Caco-2 (cell line): ENCODE measurements around a stretch of chr18.

- PRO-cap = no peak
- RRBS = no CpG with 5 or more reads among the region's 6 CpGs
Observed at GRCh38 chr18:62690252-62690728, 25.1 kb upstream of the PHLPP1 start.

GRCh38 chr18:62735891-62736605 lies 20.7 kb downstream of the PHLPP1 start:
- PRO-cap = no peak
- RRBS = no CpG with 5 or more reads among the region's 4 CpGs

- PRO-cap = no peak
- RRBS = no CpG with 5 or more reads among the region's 6 CpGs
Observed at GRCh38 chr18:62739762-62740369, 24.5 kb downstream of the PHLPP1 start.

DNA sequence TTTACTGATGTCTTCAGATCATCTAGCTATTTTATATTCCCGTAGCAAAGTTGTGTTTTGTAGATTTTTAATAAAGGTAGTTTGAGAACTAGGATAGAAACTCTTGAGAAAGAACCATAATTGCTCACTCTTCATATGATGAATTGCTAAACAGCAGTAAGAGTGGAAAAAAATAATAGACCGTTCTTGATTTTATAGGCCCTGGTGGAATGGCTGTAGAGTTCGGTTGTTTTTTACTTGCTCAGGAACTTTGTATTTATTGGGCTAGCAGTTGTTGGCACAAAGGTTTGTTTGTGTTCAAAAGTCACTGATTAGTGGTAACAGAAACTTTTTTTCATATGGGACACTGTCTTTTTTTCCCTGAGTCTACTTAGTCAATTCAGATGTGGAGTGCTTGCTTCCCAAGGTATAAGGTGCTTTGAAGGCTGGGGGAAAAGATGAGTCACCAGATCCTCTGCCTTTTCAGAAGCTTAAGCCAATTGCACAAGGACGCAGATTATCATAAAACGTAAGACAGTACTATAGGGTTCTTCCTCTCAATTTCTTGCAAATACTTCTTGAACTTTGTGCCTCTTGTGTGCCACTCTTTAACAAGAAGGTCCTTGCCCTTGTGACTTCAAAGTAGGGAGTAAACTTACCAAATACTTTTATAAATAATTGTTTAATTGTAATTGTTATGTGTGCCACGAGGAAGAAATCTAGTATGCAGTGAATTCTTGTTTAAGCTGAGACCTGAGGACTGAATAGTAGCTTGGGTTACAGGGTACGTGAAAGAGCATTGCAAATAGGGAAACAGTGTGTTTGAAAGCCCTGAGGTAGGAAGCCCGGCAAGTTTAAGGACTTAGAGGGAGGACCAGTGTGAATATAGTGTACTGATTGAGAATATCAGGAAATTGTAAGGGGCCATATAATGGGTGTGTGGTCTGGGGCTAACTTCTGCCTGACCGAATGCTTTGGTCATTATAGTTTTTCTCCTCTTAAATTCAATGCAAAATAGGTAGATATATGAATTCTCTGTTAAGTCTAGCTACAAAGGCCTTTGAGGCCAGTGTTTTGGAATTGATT lies 26.0 kb downstream of the PHLPP1 start:
- PRO-cap = no peak
- RRBS = no CpG with 5 or more reads among the region's 9 CpGs

DNA sequence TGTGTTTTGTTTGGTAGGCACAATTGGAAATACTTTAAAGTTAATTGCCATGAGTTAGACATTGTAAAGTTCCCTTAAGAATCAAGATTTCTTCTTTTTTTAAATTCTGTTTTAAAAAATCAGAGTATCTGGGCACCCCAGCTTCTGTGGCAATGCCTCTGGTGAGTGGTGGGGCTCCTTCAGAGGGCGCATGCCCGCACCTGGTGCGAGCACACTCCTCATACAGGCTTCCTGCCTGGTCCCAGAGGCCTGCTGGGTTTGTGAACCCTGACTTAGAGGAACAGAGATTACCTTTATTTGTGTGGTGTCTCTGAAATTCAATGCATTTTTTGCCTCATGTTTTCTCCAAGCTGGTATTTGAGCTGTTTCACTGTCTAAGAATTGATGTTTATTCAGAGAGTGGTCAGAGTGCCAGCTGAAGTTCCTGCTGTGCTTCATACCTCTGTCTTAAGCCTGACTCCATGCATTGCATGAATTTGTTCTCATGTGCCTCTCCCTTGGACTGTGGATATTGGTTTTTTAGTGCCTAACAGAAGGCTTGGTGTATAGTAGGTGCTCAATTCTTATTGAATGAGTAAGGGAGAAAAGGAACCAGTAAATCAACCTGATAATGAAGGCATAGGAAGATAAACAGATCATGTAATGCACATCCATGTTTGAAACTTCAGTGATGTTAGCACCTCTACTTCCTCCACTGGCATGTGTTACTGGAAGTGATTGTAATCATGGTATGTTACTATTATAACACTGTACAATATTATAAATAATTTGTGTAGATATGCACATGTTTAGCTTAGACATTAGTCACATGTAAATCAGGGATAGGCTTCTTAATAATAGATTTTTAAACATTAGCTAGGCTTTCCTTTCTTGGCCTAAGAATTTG lies 28.9 kb downstream of the PHLPP1 start:
- PRO-cap = no peak
- RRBS = no CpG with 5 or more reads among the region's 3 CpGs

GRCh38 chr18:62881690-62882172 lies 166.4 kb downstream of the PHLPP1 start:
- PRO-cap = no peak
- RRBS = no CpG with 5 or more reads among the region's 3 CpGs

- PRO-cap = no peak
- RRBS = no CpG with 5 or more reads among the region's 16 CpGs
Observed at GRCh38 chr18:63105730-63106525, 213.6 kb downstream of the BCL2 start.

DNA sequence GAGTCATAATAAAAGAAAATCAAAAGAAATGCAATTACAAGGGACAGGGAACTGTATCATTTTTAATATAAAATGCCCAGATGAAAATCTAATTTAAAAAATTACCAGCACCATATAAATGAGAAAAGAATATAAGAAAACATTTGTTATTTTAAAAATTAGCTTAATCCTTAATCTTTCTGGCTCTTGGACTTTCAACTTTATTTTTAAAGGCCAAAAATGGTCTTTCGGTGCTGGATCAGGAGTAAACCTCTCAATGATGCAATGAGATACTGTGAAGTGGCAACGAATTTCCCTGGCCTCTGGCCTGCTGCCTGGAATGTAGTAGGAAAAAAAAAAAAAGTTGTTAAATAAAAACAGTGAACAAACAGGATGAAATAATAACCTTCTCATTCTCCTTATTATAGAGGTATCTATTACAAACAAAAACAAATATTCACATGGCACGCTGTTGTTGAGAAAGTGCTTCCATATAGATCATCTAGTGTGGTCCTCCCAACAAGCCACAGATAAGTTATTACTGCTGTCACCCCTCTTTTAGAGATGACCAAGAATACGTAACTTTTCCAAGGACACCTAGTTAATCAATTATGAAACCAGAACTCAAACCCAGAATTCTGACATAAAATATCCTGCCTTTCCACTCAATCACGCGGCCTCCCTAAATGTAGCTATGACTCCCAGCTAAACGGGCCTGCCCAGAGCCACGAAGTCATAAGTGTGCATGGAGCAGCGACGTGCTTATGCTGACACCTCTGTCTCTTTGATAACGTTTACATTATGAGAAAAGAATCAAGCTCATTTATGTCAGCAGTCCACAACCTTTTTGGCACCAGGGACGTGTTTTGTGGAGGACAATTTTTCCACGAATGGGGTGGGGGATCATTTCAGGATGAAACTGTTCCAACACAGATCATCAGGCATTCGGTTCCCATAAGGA lies 171.0 kb downstream of the BCL2 start:
- PRO-cap = no peak
- RRBS = no CpG with 5 or more reads among the region's 14 CpGs

- PRO-cap = no peak
- RRBS = no CpG with 5 or more reads among the region's 6 CpGs
Observed at GRCh38 chr18:63162248-63162864, 157.2 kb downstream of the BCL2 start.

DNA sequence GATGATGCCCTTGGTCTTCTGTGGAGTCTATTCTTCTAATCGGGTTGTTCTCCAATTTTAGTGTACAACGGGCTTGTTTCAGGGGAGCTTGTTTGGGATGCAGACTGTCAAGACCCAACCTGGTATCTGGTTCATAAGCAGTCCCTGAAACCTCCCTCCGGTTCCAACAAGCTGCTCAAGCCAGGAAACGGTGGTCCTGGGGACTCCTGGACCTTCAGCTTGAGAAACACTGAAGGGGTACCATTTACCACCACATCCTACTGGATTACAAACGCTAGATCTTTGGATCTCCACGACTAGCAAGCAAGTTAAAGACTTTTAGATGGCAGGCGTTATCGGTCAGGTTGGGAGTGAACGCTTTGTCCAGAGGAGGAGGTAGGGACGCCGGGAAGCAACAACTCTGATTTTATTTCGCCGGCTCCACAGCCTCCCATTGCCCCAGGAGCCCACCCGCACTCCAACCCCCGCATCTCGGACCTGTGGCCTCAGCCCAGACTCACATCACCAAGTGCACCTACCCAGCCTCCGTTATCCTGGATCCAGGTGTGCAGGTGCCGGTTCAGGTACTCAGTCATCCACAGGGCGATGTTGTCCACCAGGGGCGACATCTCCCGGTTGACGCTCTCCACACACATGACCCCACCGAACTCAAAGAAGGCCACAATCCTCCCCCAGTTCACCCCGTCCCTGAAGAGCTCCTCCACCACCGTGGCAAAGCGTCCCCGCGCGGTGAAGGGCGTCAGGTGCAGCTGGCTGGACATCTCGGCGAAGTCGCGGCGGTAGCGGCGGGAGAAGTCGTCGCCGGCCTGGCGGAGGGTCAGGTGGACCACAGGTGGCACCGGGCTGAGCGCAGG lies 1.8 kb downstream of the BCL2 start:
- PRO-cap = no peak
- RRBS = 58% methylated on average over 4 of the region's 43 CpGs

- PRO-cap = no peak
- RRBS = 22% methylated on average over 6 of the region's 41 CpGs
Observed at GRCh38 chr18:63318418-63319263, 928 bp downstream of the BCL2 start.

DNA sequence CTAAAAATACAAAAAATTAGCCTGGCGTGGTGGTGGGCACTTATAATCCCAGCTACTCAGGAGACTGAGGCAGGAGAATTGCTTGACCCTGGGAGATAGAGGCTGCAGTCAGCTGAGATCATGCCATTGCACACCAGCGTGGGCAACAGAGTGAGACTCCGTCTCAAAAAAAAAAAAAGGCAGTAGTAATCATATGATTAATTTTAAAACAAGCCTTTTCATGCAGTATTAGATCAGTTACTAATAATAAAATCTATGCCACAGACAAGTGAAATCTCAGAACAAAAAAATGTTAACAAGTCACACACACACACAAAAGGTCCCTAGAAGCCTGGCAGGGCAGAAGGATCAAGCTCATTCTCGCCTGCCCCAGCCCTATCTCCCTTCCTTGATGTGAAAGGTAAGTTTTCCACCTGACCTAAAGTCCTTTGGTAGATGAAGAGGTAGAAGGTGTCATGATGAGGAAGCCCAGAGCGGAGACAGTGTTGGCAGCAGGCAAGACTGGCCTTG lies 10.7 kb downstream of the KDSR start:
- PRO-cap = no peak
- RRBS = no CpG with 5 or more reads among the region's 5 CpGs

DNA sequence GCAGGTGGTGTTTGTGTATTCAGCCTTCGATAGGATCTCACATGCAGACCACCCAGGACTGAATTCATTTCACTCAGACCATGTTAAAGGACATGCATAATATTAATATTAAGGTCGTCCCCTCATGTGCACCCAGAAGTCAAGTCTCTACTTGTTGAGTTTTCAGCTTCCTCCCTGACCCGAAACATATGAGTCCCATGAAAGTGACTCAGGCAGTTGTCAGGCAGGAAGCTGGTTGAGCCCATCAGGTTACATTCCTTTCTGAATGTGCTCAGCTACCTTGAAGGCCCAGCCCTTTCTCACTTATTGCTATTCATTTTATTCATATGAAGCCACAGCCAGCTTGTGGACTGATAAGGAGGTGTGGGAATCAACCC lies 5.1 kb upstream of the VPS4B start:
- PRO-cap = no peak
- RRBS = no CpG with 5 or more reads among the region's 3 CpGs

DNA sequence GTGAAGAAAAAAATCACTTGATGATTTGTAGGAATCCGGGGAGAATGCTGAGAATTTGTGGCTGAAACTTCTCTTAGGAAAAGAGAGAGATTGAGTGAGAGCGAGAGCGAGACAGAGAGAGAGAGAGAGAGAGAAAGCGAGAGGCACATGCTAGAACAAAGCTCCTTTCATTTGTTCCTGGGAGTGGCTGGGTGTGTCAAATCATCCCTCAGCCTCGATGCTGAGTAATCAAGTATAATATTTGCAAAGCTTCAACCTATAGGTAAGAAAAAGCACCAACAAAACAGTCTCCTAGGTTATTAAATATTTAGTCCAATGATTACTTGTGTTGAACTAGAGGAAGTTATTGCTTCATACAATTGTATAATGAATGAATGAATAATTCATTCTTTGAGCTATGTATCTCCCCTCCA lies 4.3 kb upstream of the SERPINB5 start:
- PRO-cap = no peak
- RRBS = no CpG with 5 or more reads among the region's 5 CpGs

DNA sequence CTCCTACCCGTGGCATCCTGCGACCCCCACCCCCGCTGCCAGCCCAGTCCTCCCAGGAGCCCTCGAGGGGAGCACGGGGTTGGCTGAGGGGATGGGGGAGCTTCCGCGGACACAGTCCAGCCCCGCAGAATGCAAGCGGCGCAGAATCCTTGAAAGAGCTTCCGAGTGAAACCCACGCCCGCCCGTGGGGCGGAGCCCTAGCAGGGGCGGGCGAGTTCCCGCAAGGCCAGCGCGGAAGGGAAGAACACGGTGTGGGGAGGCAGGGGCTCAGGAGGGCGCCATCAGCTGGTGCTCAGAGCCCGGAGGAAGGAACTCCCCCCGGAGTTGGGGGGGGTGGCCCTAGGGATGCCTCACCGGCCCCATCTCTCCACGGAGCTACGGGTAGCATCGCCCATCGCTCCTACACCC lies 12.6 kb upstream of the HMSD start:
- PRO-cap = no peak
- RRBS = 80% methylated on average over 6 of the region's 29 CpGs

- PRO-cap = no peak
- RRBS = no CpG with 5 or more reads among the region's 4 CpGs
Observed at GRCh38 chr18:64810469-64811047, 840.7 kb downstream of the SERPINB8 start.

DNA sequence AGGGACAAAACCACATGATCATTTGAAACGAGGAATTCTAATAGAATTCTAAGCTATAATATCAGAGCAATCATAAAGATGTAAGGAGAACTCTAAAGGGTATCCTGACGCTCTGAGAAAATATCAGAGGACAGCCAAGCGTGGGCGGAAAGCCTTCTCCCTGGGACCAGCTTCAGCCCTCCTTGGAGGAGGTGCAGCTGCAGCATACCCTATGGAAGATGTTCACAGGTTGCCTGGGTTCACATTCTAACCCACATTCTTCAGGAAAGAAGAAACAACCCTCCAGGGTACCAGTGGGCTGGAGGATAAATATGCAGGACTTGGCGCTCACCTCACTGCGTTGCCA lies 80.7 kb downstream of the CDH19 start:
- PRO-cap = no peak
- RRBS = no CpG with 5 or more reads among the region's 6 CpGs

DNA sequence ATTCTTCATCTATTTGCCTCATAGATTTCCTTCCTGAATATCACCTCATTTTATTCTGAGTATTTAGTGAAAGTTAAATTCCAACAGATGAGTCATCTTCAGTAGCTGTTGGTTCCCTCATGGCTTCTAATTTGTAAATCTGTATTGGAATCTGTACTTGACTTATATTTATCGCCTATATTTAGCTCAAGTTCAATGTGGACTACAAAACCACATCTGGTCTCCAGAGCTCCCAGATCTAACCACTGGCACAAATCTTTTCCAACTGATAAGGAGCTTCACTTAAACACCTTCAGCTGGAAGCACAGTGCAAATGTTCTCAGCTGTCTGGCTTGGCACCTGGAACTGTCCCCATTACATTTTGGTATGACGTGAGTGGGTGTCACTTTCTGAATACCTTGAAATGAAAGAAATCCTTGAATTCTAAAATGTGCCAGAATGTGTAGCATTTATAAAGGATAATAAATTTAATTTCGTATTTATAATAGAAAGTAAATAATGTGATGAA lies 82.8 kb upstream of the DSEL start:
- PRO-cap = no peak
- RRBS = no CpG with 5 or more reads among the region's 3 CpGs

GRCh38 chr18:68803334-68803896 lies 5.5 kb downstream of the CCDC102B start:
- PRO-cap = no peak
- RRBS = no CpG with 5 or more reads among the region's 4 CpGs

GRCh38 chr18:68985245-68985933 lies 187.5 kb downstream of the CCDC102B start:
- PRO-cap = no peak
- RRBS = no CpG with 5 or more reads among the region's 2 CpGs